Osteoblast (primary cell): ENCODE data around the gene SLC1A7.

DNA sequence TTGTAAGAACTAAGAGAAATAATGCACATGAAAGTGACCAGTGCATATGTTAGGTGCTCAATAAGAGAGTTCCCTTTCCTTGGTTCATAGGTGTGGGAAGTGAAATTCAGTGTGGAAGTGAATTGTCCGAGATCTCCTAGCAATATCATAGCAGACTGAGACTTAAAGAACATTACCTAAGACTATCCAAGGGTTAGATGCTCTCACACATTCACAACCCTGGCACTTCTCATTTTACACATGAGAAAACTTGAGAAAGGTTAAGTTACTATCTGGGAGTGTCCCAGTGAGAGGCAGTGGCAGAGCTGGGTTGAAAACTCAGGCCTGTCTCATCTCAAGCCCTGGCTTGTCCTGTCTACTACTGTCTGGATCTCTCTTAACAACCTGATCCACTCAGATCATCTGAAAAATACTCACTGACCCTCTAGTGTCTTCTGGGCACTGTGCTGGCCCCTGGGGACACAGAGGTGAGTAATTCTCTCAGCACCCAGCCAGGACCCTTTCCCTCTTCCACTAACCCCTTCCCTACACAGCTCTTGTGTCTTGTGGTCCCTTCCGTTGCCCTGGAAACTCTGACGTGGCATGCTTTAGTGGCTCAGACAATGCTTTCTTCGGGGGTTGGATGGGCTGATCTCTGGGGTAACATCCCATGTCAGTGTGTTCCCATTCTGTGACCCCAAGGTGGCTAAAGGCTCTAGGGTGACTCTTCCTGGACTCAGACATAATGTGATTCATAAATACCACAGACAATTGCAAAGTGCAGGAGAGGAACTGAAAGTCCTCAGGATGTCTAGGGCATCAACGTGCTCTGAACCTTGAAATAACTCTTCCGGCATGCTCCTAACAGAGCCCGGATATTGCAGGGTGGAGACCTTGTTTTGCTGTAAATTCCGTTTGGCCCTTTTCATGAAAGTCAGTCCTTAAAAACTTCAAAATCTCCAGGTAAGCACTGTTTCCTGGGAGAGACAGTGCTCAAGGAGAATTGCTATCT, 3.8 kb downstream of the SHISAL2A start:
- CAGE, long polyA plus RNA, result no peak
- RRBS, result no CpG with 5 or more reads among the region's 8 CpGs

DNA sequence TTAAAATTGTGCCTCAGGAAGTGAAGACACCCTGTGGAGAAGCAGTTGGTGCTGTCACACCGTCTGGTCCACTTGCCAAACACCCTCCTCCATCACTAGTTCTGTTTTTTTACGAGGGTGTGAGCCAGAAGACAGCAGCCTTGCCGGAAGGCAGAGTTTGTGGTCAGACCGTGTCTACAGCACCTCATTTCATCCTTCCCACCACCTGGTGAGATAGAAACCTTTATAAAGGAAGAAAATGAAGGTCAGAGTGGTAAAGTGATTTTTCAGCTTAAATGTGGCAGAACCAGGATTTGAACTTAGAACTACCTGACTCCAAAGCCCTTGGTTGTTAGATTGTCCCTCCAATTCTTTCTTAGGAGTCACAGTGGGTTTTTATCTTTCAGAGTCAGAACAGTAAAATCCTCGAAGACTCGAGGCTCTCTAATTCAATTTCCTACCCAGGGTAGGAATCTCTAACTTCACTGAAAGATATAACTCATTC, 4.6 kb downstream of the SHISAL2A start:
- CAGE, long polyA plus RNA, result no peak
- RRBS, result no CpG with 5 or more reads among the region's 6 CpGs

GRCh38 chr1:52914336-52914904, 7.1 kb downstream of the ECHDC2 start:
- CAGE, long polyA plus RNA, result no peak
- RRBS, result no CpG with 5 or more reads among the region's 7 CpGs

DNA sequence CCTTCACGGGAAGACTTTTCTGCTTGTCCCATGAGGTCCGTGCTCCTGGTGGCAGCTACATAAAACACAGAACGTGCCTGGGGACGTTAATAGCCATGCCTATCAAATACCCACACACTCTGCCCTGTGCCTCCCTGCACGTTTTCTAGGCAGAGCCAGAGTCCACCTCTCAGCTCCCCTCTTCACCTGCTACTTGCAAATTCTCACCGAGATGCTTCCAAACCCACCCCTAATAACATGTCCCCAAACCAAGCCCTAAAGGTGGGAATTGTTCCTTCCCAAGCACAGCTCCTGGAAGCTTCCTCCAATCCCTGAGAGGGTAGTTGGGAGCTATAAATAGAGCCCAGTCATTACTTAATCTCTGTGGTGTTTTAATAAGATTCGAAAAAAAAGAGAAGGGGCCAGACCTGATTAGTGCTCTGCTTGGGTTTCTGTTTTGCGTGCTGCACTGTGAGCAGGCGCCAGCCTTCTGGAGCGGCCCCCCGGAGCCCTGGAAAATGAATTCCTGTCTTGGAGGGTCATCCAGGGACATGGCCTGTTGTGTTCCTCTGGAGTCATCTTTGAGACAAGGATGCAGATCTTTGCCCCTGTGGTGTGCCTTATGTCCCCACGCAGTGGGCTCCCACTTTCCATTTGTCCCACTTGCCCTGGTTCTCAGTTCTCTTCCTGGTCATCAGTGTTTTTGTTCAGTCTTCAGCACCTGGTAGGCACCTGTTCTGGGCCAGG, 33.3 kb downstream of the SLC1A7 start:
- CAGE, long polyA plus RNA, result no peak
- RRBS, result no CpG with 5 or more reads among the region's 12 CpGs

- CAGE, long polyA plus RNA, result no peak
- RRBS, result no CpG with 5 or more reads among the region's 18 CpGs
Measured at GRCh38 chr1:53142322-53142780, at the start of gene SLC1A7. Gene SLC1A7 (minus strand): TSS chr1:53142638.

DNA sequence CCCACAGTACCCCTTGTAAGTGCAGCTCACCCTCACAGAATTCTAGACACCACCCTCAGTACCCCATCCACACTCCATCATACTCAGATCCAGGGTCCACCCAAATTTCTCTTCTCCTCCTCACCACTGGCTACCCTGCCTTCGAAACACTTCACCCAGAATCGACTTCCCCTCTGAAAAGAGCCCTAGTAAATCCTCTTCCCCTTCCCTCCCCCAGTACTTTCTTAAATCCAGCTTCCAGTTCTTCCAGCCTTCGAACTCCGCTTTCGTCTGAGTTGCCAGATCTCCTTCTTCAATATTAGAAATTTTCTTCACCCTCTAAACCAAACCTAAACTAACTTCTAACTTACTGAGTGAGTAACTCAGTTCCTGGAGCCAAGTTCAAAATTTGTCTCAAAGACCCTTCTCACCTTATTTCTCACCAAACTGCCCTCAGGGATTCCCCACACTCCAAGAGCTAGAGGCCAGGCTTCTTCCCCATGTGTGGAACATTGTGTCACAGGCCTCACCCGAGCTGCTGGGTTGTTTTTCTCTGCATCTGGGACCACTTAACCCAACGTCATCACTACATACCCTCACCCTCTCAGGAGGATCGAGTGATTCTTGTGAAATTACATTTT, 1.3 kb downstream of the CPT2 start:
- CAGE, long polyA plus RNA, result no peak
- RRBS, result no CpG with 5 or more reads among the region's 8 CpGs

GRCh38 chr1:53238109-53238395, 266 bp downstream of the MAGOH start:
- CAGE, long polyA plus RNA, result no peak
- RRBS, result no CpG with 5 or more reads among the region's 18 CpGs

DNA sequence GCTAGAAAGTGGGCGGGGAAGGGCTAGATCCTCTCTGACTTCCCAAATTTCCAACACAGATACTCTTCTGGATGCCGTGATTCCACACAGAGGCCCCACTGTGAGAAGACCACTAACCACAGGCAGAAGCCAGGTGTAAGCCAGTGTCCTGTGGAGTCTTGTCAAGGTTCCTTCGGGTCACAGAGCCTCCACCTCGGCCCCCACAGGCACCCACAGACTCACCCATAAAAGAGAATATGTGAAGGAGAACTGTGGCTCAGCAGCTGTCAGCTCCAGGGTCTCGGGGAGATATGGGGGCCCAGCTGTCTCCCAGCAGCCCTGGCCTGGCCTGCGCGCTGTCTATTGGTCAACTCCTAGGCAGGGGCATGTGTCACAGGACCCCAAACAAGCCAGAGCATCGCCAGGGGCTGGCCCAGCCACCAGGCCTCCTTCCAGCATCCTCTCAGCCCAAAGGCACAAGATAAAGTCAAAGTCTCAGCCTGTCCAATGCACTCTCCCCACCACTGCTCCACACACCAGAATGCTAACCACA, 133.1 kb downstream of the DMRTB1 start:
- CAGE, long polyA plus RNA, result no peak
- RRBS, result no CpG with 5 or more reads among the region's 8 CpGs

GRCh38 chr1:54175941-54176242, 23.1 kb upstream of the CDCP2 start:
- CAGE, long polyA plus RNA, result no peak
- RRBS, result no CpG with 5 or more reads among the region's 1 CpG

DNA sequence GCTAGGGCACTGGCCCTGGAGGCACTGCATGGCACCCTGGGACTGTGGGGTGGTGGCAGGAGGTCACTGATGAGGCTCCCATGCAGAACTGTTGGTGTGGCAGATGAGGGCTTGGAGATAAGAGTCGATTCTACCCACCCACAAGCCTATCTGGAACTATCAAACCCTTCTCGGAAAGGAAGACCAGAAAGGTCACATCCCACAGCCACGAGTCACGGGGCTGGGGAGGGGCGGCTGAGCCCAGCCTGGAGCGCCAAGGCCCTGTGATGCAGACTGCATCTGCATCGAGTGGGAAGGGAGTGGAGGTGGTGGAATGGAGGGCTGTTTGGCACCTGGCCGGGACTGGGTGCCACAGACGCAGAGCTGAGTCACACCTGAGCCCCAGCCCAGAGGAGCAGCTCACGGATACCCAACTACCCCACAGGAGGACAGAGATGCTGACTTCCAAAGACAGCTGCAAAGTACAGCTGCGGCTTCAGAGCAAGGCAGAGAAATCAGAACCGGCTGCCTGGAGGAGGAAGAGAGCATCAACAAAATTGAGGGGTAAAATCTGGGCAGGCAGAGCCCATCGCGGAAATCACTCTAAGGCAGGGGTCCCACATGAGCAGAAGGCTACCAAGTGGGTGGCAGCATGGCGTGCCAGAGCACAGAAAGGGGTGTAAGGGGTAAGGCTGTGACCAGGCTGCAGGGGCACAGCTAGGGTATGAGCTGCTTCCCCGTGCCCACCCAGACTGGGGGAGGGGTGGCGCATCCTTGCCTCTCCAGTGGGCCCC, 29.7 kb downstream of the MRPL37 start:
- CAGE, long polyA plus RNA, result no peak
- RRBS, result no CpG with 5 or more reads among the region's 17 CpGs

- CAGE, long polyA plus RNA, result no peak
- RRBS, result no CpG with 5 or more reads among the region's 5 CpGs
Measured at GRCh38 chr1:54285161-54285580, 85.2 kb downstream of the MRPL37 start.

- CAGE, long polyA plus RNA, result no peak
- RRBS, result no CpG with 5 or more reads among the region's 6 CpGs
Measured at GRCh38 chr1:54341225-54341952, 141.4 kb downstream of the MRPL37 start.

DNA sequence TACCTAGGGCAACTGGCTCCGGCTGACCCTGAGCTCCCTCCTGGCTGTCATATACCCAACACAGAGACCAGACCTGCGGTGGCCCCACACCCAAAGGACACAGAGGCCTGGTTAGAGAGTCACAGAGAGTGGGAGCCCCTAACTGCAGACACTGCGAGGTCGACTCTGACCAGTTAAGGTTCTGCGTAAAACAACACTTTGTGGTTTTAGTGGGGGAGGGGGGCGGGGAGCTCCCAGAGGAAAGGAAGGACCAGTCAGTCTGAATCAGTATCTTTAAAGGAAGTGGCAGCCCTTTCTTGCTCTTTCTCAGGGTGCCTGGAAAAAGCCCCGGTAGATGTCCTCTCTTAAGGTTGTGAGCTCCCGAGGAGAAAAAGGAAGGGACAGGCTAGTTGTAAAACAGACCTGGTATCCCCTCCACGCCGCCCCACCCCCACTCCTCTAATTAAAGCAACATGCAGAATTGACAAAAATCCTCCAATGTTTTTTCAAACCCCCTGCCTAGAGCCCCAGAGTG, 144.2 kb upstream of the ACOT11 start:
- CAGE, long polyA plus RNA, result no peak
- RRBS, result no CpG with 5 or more reads among the region's 10 CpGs

- CAGE, long polyA plus RNA, result no peak
- RRBS, result no CpG with 5 or more reads among the region's 12 CpGs
Measured at GRCh38 chr1:54488786-54489096, 59.3 kb upstream of the ACOT11 start.

DNA sequence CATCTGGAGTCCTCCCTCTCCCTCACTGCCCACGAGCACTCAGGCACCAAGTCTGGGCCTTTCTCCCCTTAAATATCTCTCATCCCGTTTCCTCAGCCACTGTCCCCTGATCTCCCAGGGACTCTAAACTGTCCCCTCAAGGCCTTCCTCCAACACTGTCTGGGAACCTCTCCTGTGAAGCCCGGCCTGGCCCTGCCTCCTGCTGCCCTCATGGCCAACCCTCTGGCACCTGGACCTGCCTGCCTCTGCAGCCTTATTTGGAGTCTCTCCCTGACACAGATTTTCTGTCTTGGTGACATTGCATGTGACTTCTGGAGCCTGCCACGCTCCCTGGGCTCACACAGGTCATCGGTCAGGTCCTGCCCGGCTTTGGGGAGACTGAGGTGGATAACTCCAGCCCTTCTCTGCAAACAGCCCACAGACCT, 57.2 kb upstream of the ACOT11 start:
- CAGE, long polyA plus RNA, result no peak
- RRBS, result no CpG with 5 or more reads among the region's 6 CpGs

DNA sequence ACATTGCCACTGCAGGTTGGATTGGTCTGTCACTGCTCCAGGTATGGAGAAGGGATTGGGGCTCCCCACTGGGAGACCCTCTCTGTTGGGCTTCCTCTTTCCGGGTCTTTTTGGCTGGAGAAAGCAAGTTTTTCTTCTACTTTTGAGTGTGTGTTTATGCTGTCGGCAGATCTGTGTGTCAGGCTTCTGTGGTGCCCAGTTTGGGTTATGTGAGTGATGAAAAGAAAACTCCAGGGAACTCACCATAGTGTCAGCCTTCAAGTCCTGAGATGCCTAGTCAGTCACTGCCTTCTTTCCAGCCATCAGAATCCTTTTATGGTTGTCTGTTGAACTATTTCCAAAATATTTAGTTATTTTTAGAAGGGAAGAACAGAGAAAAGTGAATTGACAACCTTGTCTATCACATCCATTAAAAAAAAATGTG, 4.7 kb downstream of the MROH7 start:
- CAGE, long polyA plus RNA, result no peak
- RRBS, result no CpG with 5 or more reads among the region's 2 CpGs

DNA sequence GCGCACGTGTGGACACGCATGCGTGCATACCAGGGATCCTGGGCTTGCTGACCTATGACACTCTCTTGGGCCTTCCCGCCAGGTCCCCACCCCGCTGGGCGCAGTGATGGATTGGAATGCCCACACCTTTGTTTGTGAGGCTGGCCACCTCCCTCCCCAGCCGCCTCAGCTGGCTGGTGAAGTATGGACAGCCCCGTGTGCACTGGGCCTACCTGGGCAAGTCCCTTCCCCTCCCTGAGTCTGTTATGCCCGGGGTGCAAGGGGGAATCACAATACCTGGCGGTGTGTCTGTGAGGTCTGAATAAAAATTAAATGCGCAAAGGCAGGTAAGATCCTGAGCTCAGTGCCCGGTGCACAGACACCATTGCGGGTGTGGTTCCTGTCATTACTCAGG, 4.9 kb downstream of the TTC22 start:
- CAGE, long polyA plus RNA, result no peak
- RRBS, result 76% methylated on average over 4 of the region's 14 CpGs

GRCh38 chr1:54798129-54798745, 2.9 kb downstream of the TTC22 start:
- CAGE, long polyA plus RNA, result no peak
- RRBS, result no CpG with 5 or more reads among the region's 3 CpGs

- CAGE, long polyA plus RNA, result no peak
- RRBS, result no CpG with 5 or more reads among the region's 12 CpGs
Measured at GRCh38 chr1:54853895-54854530, 33.0 kb downstream of the DHCR24 start.

GRCh38 chr1:54866613-54867596, 20.1 kb downstream of the DHCR24 start:
- CAGE, long polyA plus RNA, result no peak
- RRBS, result no CpG with 5 or more reads among the region's 6 CpGs